Mesenchymal stem cell of adipose (primary cell): ENCODE measurements around a stretch of chr9.

DNA sequence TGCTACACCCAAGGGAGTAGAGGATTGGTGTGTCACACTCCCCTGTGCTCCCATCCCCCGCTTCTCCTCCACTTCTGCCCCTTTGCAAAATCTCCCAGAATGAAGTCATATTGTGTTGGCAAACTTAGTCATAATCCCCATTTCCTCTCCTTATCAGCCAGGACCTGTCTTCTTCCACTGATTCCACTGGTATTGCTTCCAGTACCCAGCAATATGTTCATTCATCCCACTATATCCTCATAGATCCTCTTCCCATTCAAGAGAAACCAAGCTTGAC lies 14.8 kb downstream of the IL33 start:
- CAGE, long polyA plus RNA = no peak

GRCh38 chr9:6496758-6497622 lies 84.0 kb downstream of the UHRF2 start:
- CAGE, long polyA plus RNA = no peak

- CAGE, long polyA plus RNA = no peak
These were observed 174.0 kb downstream of the KDM4C start for GRCh38 chr9:6931671-6932325.

- CAGE, long polyA plus RNA = no peak
These were observed 237.0 kb downstream of the KDM4C start for GRCh38 chr9:6994665-6995279.

GRCh38 chr9:7053945-7054452 lies 296.2 kb downstream of the KDM4C start:
- CAGE, long polyA plus RNA = no peak

GRCh38 chr9:7103433-7104274 lies 345.9 kb downstream of the KDM4C start:
- CAGE, long polyA plus RNA = no peak

- CAGE, long polyA plus RNA = no peak
These were observed 184.0 kb upstream of the DMAC1 start for GRCh38 chr9:7983467-7984141.

- CAGE, long polyA plus RNA = no peak
These were observed 515.6 kb upstream of the DMAC1 start for GRCh38 chr9:8314978-8315725.

- CAGE, long polyA plus RNA = no peak
These were observed 515 bp downstream of the LURAP1L start for GRCh38 chr9:12775431-12775639.

- CAGE, long polyA plus RNA = no peak
These were observed 241.5 kb downstream of the MPDZ start for GRCh38 chr9:13037795-13038501.

DNA sequence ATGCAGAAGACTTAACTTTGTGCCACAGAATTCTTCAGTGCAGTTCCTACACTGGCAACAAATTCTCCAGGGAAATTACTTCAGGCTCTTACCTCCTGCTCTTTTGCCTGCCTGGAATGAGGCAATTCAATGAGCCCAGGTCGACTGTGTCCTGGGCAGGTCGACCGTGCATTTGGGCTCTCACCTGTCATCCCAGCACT lies 14.5 kb downstream of the MPDZ start:
- CAGE, long polyA plus RNA = no peak

- CAGE, long polyA plus RNA = no peak
These were observed 282.9 kb downstream of the NFIB start for GRCh38 chr9:14030856-14031658.

DNA sequence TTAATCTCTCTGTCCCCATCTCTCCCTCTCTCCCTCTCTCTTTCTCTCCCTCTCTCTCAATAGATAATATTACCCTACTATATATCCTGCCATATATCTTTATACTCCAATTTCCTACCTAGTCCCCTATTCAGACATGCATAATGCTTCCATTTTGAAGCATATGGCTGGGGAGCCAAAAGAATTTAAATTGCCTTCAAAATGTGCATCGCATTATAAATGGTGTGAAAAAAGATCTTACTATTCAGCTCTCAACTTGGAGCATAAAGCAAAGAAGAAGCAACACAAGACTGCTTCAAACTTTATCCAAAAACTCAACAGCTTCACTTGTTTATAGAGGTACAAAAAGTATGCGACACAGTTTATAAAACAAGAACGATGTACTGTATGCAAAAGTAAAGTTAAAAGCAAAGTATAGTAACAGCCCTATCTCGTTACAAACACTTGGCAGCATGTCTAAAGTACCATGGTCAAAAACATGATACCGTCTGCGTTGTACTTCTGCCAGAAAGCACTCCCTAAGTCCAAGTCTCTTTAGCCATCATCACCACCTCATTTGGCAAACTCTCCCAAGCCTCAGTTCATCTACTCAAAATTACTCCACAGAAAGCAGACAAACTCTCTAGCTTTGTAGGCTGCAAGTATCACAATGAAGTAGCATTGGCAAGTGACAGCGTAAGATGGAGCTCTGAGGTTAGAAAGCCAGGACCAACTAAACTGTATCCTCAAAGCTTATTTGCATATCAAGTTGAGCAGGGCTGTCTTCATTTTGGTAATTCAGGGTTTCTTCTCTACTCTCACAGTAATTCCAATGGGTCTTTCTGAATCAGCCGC lies 73.5 kb downstream of the NFIB start:
- CAGE, long polyA plus RNA = no peak

GRCh38 chr9:14311853-14312295 lies 2.1 kb downstream of the NFIB start:
- CAGE, long polyA plus RNA = no peak

DNA sequence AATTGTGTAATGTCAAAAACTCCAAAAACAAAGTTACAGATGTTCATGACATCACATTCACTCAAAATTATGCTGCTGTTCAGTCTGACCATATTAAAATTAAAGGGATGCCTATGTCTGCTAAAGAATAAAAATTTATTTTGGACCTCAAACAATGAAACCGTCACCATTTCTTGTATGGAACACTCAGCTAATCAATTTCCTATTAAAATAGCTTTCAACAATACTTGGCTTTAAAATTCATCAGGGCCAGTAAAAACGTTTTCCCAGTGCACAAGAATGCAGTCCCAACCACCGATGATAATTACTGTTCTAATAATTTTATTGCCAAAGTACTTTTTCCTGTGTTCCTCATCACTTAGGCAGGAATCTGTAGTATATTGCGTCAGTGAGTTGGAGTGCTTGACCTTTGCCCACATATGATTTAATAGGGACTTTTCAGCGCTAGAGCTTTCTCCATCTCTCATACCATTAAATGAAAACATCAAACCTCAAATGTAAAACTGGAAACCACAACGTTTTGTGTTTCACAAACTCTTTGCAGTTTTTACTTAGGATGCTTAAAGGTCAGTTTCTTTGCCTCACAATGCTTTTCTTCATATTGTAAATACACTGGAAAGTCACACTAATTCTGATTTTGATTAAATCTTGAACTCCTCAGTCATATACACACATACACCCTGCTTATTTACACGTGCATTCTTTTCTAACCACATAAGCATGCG lies 6.2 kb upstream of the NFIB start:
- CAGE, long polyA plus RNA = no peak

DNA sequence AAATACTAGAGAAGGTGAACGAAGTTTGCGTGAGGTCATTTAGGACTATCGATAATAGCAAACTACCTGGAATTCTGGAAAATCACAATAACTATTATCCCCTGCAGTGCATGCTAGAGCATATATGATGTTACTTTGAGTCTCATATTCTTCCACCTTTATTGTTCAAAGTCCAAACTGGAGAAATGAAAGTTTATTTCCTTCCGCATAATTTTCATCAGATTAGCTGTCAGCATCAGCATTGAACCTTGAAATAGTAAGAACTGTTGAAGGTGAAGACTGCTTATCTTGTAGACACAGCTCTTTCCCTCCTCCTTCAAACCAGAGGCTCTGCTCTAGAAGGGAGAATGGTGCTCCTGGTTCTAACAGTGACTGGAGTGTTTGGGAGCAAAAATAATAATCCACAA lies 170.7 kb downstream of the ZDHHC21 start:
- CAGE, long polyA plus RNA = no peak

GRCh38 chr9:14537438-14537713 lies 155.9 kb downstream of the ZDHHC21 start:
- CAGE, long polyA plus RNA = no peak

DNA sequence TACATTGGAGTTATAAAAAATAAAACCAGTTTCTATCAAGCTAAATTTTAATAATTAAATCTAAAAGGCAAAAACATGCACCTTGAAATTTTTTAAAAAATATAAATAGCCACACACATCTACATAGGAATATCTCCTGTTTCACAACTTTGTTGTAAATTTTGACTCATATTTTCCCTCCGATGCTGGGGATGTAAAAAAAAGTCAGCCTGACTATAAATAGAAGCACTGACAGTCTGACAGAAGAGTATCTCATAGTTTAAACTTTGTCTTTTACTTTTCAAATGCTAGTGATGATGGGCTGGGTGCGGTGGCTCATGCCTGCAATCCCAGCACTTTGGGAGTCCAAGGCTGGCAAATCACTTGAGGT lies 159.6 kb downstream of the TTC39B start:
- CAGE, long polyA plus RNA = no peak

- CAGE, long polyA plus RNA = no peak
These were observed 993 bp downstream of the TTC39B start for GRCh38 chr9:15305648-15306797.

- CAGE, long polyA plus RNA = no peak
These were observed 297.2 kb downstream of the CCDC171 start for GRCh38 chr9:15850084-15850413.